LUHMES (cell line): ENCODE data around the gene LYL1.

- PRO-cap: no peak
Measured at GRCh38 chr19:13102201-13103239, at the start of gene LYL1. TSS of gene LYL1 (minus strand) at chr19:13102858.

DNA sequence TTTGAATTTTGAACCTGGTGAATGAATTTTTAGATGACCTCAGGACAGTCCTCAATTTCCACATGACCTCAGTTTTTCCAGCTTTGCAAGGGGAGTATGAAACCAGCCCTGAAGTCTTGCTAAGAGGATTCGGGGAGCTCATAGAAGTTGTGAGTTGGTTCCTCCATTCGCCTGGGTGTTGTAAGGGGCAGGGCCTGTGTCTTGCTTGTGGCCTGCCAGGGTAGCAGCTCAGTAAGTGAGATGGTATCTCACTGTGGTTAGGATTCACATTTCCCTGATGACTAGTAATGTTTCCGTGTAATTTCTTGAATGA is 14.4 kb downstream of the NACC1 start:
- PRO-cap: no peak

GRCh38 chr19:13138012-13138736 is 12.0 kb downstream of the STX10 start:
- PRO-cap: no peak

- PRO-cap: bidirectional peak, plus-strand start at chr19:13153721, minus-strand start at chr19:13153625
Measured at GRCh38 chr19:13153155-13153811, 3.1 kb downstream of the IER2 start.

GRCh38 chr19:13155451-13156372 is 5.5 kb downstream of the IER2 start:
- PRO-cap: bidirectional peak, plus-strand start at chr19:13156212, minus-strand start at chr19:13156093

DNA sequence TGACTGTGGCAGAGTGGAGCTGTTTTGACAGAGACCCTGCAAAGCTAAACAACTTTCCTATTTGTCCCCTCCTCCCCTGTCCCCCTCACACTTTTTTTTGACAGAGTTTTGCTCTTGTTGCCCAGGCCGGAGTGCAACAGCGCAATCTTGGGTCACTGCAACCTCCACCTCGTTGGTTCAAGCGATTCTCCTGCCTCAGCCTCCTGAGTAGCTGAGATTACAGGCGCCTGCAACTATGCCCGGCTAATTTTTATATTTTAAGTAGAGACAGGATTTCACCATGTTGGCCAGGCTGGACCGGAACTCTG is 23.5 kb downstream of the IER2 start:
- PRO-cap: no peak

DNA sequence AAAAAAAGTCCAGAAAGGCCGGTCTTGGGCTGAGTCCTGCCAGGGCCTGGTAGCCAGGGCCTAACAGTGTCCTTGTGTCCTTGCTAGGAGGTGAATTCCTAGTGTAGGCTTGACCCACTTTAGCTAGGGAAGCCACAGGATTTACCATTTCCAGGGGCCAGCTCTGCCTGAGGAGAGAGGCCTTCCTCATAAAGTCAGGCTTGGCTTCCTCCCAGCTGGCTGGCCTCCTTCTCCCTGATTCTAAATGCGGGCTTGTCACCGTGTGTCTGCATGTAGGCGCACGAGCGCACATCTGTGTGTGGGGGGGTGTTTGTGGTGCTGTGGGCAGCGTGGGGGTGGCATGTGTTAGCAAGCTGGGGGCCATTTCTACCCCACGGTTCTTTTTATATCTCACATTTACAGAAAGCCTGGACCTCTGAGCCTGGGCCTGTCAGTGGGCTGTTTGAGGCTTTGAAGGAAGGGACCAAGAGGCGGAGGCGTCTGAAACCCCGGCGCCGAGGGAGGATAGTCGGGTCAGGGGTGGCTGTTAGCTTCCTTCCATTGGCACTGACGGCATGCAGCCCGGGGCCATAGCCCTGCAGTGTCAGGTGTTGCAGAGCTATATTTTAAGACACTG is 31.7 kb downstream of the IER2 start:
- PRO-cap: no peak

DNA sequence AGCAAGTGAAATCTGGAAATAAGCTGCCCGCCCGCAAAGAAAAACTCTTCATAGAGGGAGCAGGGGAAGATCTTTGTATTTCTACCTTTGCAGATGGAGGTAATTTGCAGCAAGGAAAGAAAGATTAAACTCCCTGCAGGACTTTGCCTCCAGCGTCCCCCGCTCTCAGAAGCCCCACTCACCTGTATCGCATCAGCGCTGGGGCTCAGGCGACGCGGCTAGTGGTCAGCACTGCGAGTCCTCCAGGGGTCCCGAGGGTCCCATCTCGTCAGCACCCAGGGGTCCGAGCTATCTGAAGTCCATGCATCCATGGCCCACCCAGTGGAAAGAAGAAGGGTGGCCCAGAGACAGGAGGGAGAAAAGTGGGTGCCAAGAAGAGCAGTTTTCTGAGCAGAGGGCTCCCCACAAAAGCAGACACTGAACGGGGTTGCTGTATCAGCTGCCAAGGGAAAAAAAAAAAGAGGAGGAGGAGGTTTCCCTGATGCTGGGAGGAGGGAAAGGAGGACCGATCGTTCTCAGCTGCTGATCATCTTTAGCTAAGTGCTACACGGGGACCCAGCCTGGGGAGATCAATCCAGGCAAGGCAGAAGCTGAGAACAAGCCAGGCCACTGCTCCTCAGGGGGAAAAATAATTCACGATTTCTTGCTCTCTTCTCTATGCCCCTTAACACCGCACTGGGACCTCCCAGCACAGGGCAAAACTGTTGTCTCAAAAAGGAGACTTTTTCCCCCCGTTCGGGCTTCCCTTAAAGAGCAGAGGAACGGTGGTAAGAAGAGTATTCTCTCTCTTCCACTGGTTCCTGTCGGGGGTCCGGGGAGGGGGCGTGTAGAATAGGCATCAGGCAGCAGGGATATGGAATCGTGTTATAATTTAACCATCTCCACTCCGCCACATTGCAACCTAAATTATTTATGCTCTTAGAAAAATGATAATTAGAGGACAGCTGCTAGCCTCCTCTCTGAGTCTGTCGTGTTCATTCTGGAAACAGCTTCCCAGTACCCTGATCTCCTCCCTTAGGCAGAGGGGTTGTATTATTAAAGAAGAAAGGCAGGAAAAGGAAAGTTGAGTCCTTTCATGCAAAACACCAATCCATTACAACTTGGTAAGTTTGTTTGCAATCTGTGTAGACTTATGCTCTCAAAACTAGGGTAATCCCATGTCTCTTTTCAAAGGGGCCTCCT is 117.8 kb upstream of the CACNA1A start:
- PRO-cap: bidirectional peak, plus-strand start at position 528 of the sequence, minus-strand start at position 534 of the sequence; bidirectional peak, plus-strand start at position 976 of the sequence, minus-strand start at position 732 of the sequence

DNA sequence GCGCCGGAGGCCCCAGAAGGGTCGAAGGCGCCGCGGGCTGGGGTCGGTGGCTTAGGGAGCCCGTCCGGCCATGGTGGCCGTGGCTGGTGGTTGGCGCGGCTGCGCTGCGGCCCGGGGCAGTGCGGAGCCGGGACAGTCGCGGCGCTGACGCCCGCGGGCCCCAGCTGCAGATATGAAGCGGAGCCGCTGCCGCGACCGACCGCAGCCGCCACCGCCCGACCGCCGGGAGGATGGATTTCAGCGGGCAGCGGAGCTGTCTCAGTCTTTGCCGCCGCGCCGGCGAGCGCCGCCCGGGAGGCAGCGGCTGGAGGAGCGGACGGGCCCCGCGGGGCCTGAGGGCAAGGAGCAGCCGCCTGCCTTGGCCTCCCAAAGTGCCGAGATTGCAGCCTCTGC is 45.2 kb upstream of the YJU2B start:
- PRO-cap: no peak

- PRO-cap: bidirectional peak, plus-strand start at chr19:13847883, minus-strand start at chr19:13847783
Measured at GRCh38 chr19:13847642-13848222, 29.2 kb upstream of the NANOS3 start.

- PRO-cap: no peak
Measured at GRCh38 chr19:13960922-13961828, 8.9 kb downstream of the DCAF15 start.

- PRO-cap: no peak
Measured at GRCh38 chr19:13963104-13963578, 10.8 kb downstream of the DCAF15 start.

DNA sequence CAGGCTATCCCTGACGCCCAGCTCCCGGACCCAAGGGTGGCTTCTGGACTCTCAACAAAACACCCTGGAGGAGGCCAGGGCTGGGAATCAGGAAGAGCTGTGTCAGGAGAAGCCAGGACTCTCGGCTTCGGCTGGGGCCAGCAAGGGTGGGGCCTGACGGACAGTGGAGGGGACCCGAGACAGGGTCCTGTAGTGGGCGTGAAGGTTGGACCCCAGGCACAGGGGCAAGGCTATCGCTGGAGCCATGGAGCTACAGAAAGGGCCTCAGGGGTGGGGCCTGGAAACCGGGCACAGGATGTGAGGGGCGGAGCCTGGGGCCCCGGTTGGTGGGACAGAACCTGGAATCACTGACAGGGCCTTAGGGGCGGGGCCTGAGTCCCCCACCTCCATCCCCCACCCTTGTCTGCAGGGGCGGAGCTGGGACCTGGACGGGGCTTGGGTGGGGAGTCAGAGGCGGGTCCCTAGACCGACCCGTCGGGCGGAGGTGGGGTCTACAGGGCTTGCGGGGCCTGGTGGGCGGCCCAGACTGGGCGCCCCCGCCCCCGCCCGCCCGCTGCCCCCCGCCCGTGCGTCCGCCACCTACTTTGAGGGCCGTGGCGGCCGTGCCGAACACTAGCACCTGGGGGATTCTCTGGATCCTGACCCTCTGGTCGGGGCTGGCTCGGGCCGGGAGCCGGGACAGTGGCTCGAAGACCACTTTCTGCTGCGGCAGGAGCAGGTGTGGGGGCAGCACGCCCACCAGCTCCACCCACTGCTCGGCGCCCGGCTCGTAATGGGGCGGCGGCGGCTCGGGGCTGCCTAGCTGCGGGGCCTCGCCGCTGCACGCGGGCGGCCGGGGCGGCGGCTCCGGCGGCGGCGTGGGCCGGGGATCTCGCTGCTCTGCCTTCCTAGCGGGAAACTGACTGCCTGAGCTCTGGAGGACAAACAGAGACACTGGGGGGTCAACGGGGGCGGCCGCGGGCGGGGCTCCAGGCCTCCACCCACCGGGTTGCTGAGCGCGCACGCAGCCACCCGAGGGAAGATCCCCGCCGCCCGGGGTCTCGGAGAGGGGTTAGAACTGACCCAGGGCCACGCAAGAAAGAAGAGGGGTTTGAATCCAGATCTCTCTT is 26.2 kb downstream of the DCAF15 start:
- PRO-cap: bidirectional peak, plus-strand start at position 449 of the sequence, minus-strand start at position 347 of the sequence

GRCh38 chr19:13986959-13988030 is 18.8 kb downstream of the RFX1 start:
- PRO-cap: no peak

GRCh38 chr19:14001019-14001553 is 5.0 kb downstream of the RFX1 start:
- PRO-cap: no peak

DNA sequence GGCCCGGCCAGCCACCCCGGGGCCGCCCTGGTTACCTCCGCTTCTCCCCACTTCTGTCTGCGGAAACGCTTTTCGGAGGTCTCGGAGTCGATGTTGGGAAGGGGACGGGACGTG is 195 bp downstream of the RFX1 start:
- PRO-cap: no peak

DNA sequence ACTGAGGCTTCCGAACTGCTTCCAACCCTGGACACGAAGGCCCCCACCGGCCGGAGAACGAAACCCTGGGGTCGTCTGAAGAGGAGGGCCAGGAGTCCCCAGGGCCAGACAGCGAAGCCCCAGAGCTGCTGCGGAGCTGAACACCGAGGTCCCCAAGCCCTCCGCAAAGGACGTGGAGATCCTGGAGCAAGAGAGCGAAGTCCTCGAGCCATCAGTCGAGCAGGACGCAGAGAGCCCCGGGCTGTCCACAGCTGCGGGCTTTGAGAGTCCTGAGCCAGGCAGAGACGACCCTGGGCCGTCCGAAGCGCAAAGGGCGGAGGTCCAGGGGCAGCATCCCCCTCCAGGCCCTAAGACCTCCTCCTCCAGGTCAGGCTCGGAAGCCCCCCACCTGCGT is 279 bp downstream of the MISP3 start:
- PRO-cap: no peak

DNA sequence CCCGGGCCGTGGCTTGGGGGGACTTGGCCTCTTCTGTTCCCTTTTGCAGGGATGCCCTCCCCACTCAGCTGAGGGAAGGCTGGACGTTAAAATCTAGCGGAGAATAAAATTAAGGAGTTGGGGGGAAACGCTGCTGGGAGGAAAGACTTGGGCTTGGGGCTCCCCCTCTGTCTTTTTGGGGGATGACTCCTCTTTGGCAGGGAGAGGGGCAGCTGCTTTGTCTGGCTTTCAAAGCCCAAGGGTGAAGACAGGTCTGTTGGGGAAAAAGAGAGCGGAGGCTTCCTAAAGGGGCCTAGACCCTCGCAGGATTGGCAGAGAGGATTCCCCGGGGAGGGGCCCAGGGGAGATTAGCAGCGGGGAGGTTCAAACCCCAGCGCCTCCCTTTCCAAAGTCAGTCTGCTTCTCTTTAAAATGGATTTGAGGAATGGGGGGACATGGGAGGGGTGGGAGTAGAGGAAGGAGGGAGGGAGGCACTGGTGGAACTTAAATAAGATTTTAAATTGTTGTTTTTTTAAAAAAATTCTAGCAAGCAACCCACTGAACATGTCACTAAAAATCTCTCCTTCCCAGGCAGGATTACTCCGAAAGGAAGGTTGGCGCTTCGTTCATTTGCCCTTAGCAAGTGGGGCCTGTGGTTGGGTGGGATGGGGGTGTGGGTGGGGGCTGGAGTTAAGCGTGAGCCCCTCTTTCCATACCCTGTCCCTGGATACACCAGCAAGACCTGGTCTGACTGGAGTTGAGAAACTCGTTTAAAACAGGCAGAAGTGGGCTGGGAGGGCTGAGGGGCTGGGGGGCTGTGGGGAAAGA is 6.7 kb upstream of the C19orf67 start:
- PRO-cap: no peak

DNA sequence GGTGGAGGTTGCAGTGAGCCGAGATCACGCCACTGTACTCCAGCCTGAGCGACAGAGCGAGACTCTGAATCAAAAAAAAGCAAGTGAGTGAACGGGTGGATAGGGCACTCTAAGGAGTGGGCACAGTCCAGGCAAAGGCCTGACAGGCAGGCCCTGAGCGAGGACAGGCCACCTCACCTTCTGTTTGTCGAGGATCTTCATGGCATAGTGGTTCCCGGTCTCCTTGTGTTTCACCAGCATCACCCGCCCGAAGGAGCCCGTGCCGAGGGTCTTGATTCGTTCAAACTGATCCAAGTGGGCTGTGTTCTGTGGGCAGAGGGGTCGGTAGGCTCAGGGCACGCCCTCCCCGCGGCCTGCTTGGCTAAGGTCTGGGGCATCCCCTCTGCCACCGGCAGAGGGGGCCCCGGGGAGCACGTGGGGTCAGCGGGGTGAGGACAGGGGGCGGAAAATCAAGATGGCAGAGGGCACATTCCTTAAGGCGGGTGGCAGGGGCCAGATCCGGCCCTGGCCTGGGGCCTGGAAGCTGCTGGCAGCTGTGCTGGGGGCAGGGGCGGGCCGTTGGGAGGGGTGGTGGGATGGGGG is 10.9 kb downstream of the PRKACA start:
- PRO-cap: no peak

DNA sequence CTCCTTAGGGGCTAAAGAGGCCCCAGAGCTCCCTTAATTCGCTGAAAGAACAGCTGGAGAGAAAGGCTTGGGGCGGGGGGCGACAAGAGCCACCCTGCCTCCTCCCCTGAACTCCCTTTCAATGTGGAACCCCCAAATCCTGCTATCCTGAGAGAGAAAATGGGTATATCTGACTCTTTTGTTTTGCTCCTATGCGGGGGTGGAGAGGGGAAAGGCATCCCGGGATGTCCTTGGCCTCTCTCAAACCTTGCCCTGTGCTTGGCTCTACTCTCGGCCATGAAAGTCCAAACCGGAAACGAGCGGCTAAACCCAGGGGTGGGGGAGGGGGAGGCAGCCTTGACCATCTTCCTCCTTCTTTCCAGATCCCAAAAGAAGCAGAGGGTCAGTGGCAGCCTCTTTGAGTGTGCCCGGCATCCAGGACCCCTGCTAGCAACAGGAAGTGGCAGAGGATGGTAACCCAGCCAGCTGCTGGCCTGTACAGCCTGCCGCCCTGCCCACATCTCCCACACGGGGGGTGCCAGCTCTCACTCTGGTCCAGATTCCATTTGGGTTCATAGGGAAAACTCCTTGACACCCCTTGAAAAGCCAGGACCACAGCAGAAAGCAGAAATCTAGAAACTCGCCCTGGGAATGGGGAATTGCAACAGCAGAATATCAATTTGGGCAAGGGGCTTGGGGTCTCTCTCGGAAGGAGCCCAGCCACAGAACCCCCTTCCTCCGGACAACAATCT is 4.5 kb downstream of the PRKACA start:
- PRO-cap: no peak